AG10803 (cell line): ENCODE measurements around the genes TP53TG3D, TP53TG3C and SHCBP1.

- RRBS = 90% methylated on average over 7 of the region's 17 CpGs
Measured at GRCh38 chr16:31190608-31191295, 10.8 kb downstream of the FUS start.

DNA sequence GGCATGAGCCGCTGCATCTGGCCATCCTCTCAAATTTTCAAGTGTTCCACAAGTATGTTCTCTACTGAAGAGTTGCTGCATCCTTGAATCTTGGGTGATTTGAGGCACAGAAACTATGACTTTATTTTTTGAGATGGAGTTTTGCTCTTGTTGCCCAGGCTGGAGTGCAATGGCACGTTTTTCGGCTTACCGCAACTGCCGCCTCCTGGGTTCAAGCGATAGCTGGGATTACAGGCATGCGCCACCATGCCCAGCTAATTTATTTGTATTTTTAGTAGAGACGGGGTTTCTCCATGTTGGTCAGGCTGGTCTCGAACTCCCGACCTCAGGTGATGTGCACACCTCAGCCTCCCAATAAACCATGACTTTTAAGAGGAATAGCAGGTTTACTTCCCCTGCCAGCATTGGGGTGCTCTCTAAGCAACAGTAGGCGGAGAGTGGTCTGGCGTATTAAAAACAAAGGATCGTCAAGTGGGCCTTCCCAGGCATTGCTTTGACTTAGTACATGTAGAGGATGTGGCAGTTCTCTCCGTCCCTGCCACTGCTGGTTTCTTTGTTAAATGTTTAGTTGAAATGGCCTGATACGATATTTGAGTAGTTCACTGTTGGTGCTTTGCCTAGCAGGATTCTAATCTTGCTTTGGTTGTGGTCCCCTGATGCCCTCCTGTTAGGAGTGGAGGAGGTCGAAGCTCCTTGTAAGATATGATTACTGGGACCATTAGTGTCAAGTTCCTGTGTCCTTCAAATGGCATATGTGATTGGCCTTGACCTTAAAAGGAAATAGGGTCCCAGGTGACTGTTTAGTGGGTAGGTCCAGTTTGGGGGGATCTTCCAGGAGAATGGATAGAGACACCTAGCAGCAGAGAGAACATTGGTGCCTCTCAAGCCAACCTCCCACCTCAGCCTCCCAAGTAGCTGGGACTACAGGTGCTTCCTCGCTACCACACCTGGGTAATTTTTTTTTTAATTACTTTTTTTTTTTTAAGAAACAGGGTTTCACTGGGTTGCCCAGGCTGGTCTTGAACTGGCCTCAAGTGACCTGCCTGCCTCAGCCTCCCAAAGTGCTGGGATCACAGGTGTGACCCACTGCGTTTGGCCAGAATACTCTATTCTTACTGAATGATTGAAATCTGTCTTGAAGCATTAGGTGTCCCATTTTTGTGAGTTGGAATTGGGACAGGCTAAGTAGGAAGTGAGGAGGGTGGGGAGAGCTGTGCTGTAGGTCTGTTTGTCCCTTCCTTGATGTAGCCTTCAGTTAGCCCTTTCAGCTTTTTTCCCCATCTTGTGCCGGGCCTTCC is 9.3 kb downstream of the PYCARD start:
- RRBS = no CpG with 5 or more reads among the region's 19 CpGs

GRCh38 chr16:31199174-31199933 is 3.2 kb downstream of the PYCARD start:
- RRBS = no CpG with 5 or more reads among the region's 6 CpGs

GRCh38 chr16:31214583-31215715 is 1.0 kb downstream of the TRIM72 start:
- RRBS = 6% methylated on average over 38 of the region's 102 CpGs

DNA sequence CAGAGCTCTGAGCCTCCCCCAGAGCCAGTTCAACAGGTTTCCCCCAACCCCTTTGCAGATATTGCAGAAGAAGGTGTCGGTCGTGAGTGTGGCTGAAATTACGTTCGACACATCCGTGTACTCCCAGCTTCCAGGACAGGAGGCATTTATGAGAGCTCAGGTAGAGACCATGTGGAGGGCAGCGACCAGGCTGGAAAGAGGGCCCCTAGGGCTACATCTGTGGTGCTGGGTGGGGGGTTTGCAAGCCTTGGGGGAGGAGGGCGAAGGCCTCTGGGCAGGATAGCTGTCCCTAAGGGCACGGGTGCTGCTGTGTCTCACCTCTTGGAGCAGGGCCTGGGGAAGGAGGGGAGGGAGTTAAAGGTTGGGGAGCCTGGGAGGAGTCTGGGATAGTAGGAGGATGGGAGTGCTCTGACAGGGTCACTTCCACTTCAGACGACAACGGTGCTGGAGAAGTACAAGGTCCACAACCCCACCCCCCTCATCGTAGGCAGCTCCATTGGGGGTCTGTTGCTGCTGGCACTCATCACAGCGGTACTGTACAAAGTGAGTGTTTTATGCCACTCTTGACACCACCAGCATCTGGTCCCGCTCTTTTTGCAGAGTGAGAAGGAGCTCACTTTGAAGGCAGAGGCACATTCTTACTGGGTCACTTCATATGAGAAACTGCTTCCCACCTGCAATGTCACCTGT is 12.5 kb upstream of the ITGAD start:
- RRBS = no CpG with 5 or more reads among the region's 13 CpGs

- RRBS = no CpG with 5 or more reads among the region's 6 CpGs
Measured at GRCh38 chr16:31395665-31396069, 2.5 kb downstream of the ITGAD start.

DNA sequence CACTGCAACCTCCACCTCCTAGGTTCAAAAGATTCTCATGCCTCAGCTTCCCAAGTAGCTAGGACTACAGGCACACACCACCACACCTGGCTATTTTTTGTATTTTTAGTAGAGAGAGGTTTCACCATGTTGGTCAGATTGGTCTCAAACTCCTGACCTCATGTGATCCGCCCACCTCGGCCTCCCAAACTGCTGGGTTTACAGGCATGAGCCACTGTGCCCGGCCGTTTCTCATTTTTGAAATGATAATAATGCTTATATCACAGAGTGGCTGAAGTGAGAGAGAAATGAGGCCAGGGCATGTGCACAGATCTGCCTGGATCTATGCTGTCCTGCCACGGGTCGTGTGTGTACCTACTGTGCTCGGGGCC is 3.0 kb downstream of the COX6A2 start:
- RRBS = no CpG with 5 or more reads among the region's 7 CpGs

GRCh38 chr16:31489789-31490328 is 6.9 kb downstream of the SLC5A2 start:
- RRBS = no CpG with 5 or more reads among the region's 11 CpGs

GRCh38 chr16:31712134-31712348 is 1.0 kb upstream of the KRBOX5 start:
- RRBS = no CpG with 5 or more reads among the region's 2 CpGs

DNA sequence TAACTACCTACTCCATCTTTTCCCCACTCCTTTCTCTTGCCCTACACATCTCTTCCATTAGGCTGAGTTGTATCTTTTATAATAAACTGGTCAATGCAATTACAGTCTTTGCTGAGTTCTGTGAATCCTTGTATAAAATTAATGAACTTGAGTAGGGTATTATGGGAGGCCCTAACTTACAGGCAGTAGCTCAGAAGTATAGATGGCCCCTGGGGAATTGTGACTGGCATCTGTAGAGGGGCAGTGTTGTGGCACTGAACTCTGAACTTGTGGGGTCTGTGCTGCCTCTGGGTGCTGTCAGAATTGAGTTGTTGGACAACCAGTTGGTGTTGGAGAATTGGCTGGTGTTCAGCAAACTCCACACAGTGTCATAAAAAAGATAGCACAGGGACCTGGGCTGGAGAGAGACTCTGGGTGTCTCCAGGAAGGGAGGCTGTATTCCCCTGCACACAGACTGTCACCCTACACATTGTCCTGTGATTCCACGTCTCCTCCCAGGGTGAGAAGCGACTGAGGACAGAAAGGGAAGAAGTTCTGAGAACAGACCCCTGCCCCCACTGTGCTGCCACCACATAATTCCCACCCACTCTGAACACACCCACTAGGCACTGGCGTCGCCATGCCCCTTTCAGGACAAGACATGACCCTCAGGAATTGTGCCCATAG is 2.5 kb downstream of the KRBOX5 start:
- RRBS = no CpG with 5 or more reads among the region's 4 CpGs

DNA sequence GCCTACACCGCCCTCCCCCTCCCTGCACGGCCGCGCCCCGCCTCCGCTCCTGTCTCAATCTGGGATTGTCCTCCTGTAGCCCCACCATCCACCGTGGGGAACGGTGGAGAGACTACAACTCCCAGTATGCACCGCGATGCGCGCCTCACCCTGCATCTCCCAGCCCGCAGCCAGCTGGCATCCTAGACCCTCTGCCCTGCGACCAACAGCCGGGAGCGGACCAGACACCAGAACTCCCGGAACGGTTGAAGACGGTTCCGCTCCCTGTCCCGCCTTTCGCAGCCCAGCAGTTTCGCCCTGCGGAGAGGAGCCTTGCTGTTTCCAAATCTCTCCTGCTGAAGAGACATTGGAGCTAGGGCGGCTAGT is at the start of gene TP53TG3D:
TP53TG3D (plus strand) TSS at position 69 of the 366 bp plus-strand sequence.
- RRBS = no CpG with 5 or more reads among the region's 25 CpGs

GRCh38 chr16:33193811-33194375 is at the start of gene TP53TG3C:
Gene TP53TG3C, plus strand, starts transcription at chr16:33194226.
- RRBS = no CpG with 5 or more reads among the region's 32 CpGs

DNA sequence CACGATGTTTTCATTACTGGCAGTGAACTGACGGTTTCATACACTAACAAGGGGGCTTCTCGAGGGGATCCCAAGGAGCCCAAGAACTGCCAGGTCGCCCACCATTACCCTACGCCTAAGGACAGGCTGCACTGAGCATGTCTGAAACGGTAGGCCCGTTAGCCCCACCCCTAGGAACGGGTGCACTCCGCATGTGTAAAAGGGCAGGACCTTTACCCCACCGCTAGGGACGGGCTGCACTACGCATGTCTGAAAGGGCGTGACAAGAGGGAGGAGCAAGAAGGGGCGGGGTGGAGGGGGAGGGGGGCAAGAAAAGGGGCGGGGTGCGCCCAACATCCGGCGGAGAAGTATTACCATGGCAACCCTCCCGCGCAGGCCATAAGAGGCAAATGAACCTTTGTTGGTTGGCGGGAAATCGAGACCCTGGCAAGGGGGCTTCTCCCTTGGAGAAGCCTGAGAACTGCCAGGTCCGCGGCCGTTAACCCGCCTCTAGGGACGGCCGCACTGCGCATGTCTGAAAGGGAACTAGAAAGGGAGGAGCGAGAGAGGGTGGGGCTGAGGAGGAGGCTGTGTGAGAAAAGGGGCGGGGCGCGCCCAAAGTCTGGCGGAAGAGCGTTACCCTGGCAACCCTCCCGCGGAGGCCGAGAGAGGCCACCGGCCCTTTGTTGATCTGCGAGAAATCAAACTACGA is 2046.7 kb downstream of the TP53TG3F start:
- RRBS = no CpG with 5 or more reads among the region's 41 CpGs

DNA sequence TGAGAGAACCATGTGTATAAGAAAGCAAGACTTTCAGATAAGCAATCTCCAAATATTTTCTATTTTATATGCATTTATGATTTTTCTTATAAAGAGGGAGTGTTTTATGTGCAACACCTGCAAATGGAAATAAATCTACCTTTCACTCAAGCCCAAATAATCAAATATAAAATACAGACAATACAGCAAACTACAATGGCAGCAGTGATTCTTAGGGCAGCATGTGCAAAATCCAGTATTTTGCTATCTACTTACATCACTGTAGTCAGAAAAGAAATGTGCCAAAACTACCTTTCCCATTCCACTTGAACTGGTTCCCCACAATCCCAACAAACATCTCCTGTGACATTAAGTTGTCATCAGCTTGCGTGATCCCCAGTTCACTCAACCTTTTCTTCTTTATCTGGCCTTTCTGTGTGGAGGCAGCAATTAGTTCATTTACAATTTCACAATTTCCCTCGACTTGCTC is 39.7 kb downstream of the SHCBP1 start:
- RRBS = no CpG with 5 or more reads among the region's 2 CpGs

GRCh38 chr16:46620632-46621709 is at the start of gene SHCBP1:
Gene SHCBP1, minus strand, starts transcription at chr16:46621379.
- RRBS = 2% methylated on average over 22 of the region's 61 CpGs

DNA sequence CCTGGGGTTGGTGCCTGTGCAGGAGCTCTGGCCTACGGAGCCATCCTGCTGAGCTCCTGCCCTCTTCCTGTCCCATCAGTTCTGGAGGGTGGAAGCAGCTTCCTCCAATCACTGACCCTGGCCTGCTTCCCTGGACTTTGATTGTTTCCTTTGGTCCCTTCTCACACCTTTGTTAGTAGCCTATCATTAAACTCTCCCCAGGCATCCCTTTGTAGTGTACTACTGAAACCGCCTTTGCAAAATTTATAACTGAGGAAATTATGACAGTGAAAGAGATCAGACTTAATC is 21.2 kb upstream of the C16orf87 start:
- RRBS = no CpG with 5 or more reads among the region's 2 CpGs

DNA sequence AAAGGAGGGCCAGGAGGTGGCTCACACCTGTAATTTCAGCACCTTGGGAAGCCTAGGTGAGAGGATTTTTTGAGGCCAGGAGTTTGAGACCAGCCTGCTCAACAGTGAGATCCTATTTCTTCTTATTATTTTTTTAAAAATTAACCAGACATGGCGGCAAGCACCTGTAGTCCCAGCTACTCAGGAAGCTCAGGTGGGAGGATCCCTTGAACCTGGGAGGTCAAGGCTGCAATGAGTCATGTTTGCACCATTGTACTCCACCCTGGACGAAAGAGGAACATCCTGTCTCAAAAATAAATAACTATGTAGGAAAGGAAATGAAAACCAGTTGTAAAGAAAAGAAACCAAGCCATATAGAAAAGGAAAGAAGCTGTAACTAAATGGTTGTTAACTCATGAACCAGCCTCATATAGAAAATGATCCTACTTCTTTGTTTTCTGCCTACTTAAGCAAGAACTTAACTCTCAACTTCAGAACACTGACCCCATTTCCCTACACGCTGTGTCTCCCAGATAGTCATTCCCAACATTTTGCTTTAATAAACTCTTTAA is 19.8 kb upstream of the GPT2 start:
- RRBS = no CpG with 5 or more reads among the region's 3 CpGs

DNA sequence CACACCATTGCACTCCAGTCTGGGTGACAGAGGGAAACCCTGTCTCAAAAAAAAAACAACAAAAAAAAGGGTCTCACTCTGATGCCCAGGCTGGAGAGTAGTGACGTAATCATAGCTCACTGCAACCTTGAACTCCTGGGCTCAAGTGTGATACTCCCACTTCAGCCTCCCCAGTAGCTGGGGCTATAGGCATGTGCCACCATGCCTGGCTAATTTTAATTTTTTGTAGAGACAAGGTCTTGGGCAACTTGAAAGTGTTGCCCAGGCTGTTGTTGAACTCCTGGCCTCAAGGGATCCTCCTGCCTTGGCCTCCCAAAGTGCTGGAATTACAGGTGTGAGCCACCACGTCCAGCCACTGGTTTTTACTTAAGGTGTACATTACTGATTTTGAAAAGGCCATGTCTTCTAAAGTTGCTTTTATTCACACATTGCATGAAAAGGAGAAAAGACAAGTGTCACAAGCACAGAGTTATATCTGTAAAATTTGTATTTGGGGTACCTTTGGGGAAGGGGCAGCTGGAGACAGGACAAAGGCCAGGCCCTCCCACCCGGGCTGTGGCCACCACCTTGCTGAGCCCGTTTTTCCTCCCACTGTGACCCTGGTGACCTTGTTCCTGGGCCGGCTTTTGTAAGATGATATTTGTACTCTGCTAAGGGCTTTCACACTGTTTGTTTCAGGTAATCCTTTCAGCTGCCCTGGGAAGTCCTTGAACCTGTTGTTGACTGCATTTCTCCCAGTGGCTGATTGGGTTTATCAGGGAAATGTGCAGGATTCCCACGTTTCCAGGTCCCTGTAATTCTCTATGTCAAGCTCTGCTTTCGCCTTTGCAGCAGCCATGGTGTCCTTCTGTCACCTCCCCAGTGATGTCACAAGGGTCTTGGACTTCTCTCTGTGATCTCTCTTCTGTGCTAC is 11.6 kb downstream of the GPT2 start:
- RRBS = 54% methylated on average over 3 of the region's 7 CpGs

GRCh38 chr16:46932700-46933309 is 40.7 kb downstream of the DNAJA2 start:
- RRBS = no CpG with 5 or more reads among the region's 15 CpGs

- RRBS = 2% methylated on average over 16 of the region's 95 CpGs
Measured at GRCh38 chr16:47037430-47038628, 64.4 kb upstream of the DNAJA2 start.